ENCODE measurements around a stretch of chr11.

DNA sequence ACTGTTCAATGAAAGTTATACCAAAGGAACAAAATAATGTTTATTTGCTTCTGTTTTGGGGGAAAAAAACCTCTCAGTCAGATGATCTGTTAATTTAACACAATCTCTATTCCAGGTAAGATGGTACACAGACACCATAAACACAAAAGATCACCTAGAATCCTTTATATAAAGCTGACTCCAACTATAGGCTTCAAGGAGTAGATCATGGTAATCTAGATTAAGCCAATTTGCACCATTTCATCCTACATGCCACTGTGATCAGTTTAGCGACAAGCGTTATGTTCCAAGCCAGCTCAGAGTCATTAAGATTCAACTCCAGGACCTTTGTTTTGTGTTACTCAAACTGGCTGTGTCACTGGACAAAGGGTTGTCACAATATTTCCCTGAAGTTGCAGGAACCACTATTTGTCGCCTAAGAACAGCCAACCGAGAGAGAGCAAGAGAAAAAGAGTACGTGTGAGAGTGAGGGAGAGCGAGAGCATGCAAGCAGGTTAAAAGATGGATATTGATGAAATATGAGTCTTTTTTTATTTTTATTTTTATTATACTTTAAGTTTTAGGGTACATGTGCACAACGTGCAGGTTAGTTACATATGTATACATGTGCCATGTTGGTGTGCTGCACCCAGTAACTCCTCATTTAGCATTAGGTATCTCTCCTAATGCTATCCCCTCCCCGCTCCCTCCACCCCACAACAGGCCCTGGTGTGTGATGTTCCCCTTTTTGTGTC lies 104.8 kb downstream of the USP35 start:
- PRO-cap: no peak

DNA sequence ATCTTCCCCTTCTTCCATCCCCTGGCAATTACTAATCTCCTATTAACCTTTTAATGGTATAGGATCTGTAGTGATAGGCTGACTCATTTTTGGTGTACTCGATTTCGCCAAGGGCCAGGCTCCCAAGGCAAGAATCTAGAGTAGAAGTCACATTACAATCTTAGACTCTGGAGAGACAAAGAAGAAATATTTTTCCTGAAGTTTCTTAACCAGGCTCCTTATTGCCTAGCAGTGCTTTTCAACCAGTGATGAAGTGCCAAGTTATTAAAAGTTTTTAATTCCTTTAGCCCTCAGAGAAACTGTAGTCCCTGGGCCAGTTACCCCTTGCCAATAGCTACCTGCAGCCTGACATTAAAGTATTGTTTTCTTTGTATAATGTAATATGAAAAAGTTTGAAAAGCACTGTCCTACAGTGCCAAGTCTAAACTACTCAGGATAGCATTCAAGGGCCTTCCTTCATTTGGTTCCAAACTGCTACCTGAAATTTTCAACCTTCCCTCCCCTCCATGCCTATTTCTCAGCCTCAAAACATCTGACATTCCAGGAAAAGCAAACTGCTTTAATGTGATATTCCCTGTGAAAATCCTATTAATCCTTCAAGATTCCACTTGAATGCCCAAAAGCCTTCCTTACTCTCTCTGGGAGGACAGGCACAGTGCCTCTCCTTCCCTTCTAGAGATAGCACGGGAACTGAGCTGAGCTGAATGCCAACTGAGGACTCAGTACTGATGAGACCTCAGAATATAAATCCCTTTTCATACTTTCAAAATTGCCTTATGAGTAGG lies 113.1 kb downstream of the GAB2 start:
- PRO-cap: no peak

- PRO-cap: no peak
These were observed 79.6 kb downstream of the GAB2 start for GRCh38 chr11:78337916-78338496.

GRCh38 chr11:78371684-78372683 lies 45.6 kb downstream of the GAB2 start:
- PRO-cap: no peak

GRCh38 chr11:78809722-78810279 lies 235.1 kb upstream of the NARS2 start:
- PRO-cap: no peak

GRCh38 chr11:78961720-78962516 lies 387.3 kb upstream of the NARS2 start:
- PRO-cap: unidirectional peak, plus-strand start at chr11:78962331

DNA sequence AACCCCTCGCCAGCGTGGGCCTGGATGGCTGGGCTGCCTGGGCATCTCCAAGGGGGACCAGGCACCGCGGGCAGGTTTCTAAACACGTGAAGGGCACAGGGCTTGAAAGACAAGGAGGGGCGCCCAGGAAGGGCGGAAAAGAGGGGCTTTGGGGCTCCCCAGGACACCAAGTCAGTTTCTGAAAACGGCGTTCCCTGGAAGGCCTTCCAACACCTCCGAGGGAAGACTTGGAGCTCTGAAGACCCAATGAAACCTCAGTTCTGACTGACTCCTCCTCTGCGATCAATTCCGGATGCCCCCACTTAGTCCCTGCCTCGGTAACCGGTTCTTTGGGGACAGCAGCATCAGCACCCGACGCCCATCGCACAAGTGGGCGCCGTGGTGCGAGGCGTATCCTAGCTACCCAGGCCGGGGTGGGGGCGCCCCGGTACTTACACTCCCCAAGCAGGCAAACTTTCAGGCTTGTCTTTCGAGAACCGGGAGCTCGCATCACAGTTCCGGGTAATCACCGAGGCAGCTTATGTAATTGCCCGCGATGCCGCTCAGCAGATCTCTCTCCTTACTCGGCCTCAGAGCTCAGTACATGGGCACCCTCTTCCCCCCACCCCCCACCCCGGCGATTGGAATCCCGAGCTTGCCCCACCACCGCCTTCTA lies 2.2 kb downstream of the TENM4 start:
- PRO-cap: no peak

- PRO-cap: no peak
These were observed 1387.8 kb upstream of the TENM4 start for GRCh38 chr11:80828718-80828917.

DNA sequence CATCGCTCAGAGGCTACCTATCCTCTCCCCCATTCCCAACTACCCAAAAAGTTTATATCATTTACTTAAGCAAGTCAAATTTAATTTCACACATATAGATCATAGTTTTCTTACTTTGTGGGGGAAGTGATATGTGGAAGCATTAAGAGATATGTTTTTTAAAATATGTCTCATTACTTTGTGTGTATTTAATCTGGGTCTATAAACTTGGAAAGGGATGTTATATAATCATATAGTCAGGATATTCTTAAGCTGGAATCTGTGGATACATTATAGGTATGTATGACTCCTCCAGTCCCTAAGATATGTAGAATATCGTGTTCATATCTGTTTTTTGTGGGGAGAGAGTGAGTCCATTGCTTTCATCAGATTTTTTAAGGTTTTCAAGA lies 22.5 kb downstream of the DDIAS start:
- PRO-cap: no peak

DNA sequence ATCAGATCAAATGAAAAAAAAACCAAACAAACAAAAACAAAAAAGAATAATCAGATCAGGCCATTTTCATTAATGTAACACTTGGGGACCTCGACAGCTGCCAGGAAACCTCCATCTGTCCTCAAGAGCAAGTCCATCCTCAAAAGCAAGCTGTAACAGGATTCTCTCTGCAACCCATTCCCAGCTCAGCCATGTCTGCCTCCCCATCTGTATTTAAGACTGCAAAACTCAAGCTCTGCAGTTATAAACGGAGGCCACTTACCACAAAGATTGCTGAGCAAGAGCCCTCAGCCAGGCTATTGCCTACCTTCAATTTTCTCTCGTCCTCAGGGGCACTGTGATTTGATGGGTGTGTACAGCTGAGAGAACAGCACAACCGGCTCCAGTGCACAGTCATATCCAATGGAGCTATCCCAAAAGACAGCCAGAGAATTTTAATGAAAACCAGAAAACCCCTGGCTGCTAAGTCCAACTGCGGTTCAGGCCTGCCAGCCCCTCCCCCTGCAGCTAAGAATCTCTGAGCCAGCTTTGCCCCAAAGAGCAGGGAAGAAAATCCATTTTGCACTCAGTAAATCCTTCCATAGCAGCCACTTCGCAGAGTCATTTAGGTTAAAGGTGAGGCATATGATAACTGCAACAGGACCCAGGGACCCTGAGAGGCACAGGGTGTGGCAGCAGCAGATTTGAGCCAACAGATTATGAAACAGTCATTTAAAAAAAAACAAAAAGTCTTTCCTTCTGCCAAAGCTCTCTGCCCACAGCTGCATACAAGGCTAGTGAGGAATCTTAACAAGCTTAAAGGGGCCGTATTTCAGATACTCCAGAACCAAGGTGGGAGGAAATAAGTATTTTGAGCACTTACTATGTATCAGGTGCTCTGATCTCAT lies 37.6 kb downstream of the RAB30 start:
- PRO-cap: no peak

- PRO-cap: no peak
These were observed 6.4 kb downstream of the PCF11 start for GRCh38 chr11:83162971-83164141.

DNA sequence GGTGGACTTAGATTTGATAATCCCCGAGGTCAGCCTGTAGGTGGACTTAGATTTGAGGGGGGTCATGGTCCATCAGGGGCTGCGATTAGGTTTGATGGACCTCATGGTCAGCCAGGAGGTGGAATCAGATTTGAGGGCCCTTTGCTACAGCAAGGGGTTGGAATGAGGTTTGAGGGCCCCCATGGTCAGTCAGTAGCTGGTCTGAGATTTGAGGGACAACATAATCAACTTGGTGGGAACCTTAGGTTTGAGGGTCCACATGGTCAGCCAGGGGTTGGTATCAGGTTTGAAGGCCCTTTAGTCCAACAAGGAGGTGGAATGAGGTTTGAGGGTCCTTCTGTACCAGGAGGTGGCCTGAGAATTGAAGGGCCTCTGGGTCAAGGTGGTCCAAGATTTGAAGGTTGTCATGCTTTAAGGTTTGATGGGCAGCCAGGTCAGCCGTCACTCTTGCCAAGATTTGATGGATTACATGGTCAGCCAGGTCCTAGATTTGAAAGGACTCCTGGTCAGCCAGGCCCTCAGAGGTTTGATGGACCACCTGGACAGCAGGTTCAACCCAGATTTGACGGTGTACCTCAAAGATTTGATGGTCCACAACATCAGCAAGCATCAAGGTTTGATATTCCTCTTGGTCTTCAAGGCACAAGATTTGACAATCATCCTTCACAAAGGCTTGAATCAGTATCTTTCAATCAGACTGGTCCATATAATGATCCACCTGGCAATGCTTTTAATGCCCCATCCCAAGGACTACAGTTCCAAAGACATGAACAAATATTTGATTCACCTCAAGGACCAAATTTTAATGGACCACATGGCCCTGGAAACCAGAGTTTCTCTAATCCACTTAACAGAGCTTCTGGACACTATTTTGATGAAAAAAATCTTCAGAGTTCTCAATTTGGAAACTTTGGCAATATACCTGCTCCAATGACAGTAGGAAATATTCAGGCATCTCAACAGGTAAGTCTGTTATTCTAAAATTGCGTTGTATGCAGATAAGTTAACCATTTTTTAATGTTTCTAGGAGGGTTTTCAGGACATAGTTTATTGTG lies 12.4 kb downstream of the PCF11 start:
- PRO-cap: no peak

- PRO-cap: no peak
These were observed 8.7 kb upstream of the ANKRD42 start for GRCh38 chr11:83184379-83185675.

- PRO-cap: no peak
These were observed 7.2 kb upstream of the ANKRD42 start for GRCh38 chr11:83186158-83186861.

GRCh38 chr11:83191893-83192610 lies 1.5 kb upstream of the ANKRD42 start:
- PRO-cap: no peak

GRCh38 chr11:83192611-83192945 lies 934 bp upstream of the ANKRD42 start:
- PRO-cap: no peak

- PRO-cap: no peak
These were observed 125.1 kb upstream of the CCDC90B start for GRCh38 chr11:83411256-83411638.

- PRO-cap: no peak
These were observed 355.3 kb upstream of the CCDC90B start for GRCh38 chr11:83641442-83641889.

DNA sequence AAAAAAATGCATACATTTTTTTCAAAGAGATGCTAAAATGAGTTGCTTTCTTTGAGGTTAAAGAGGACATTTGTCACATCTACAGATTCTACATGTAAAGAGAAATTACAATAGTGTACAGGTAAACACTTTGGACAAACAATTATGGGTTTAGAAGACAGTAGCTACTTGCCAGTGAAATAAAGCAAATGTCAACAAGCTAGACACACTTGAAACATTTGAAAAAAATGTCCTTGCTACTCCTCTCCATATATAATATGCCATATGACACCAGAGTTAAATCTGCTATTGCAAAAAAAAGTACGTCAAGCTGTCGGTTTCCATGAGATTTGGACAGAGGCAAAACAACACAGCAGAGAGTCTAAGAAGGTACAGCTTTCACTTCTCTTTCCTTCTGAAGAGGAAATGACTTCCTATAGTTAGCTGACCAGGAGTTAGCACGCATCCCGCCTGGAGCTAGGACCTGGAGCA lies 394.8 kb upstream of the CCDC90B start:
- PRO-cap: no peak

- PRO-cap: no peak
These were observed 973.2 kb downstream of the DLG2 start for GRCh38 chr11:84653992-84654207.

Measured in H9 (cell line).